Sternocleidomastoid (tissue), 1 donor: ENCODE data around the gene HMSD.

DNA sequence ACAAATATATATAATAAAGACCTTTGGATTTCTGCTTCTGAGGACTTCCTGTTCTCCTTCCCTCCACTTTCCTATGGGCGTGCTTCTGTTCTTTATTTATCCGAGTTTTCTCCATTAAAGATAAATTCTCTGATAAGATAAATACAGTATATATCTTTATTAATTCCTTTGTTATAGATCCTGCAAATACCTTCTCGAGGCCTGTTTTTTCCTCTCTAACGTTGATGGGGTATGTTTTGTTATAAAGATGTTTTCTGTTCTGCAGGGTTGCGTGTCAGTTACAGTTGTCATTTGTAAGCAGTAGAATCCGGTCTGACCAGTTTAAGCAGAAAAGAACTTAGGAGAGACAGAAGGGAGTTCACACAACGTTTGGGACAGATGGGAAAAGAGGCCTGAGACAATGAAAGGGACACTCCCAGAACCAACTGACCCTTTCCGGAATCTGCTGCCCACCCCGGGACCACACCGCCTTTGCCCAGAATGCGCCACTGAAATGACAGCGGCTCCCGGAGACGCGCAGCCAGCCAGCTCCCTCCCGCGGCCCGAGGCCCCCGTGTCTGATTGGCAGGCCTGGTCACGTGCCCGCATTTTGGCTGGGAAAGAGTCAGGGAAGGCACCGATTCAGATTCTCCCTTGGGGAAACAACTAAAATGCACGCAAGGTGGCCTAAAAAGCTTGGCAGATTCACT lies 244.7 kb downstream of the BCL2 start:
- PRO-cap, result unidirectional peak, minus-strand start at position 466 of the sequence; unidirectional peak, minus-strand start at position 490 of the sequence; unidirectional peak, minus-strand start at position 555 of the sequence

DNA sequence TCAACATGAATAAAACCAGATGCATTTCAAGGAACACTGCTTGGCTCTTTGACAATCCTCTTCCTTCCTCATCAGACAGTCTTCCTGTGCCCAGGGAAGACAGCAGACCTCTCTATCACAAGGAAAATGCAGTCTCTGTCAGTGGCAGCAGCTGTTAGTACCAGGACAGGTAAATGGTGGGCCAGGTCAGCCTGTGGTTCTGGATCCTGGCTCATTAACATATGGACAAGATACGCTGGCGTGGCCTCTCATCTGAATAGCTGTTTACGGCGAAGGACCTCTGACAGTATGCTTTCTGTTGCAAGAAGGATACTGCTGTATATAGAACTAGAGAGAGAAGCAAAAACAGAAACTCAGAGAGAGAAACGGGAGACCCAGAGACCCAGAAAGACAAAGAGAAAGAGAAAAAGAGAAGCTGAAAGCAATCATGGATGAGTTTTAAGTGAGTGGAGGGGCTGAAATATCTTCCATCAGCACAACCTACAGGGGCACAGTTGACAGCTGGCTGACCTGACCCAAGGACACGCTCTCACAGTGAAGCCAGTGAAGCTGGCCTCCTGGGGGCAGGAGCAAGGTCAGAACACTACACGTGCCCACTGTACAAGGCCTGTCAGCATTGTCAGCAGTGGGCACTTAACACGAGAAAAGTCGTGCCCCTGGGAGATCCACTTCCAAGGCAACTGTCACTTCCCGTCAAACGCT lies 176.6 kb downstream of the BCL2 start:
- PRO-cap, result no peak

GRCh38 chr18:63182868-63183275 lies 136.7 kb downstream of the BCL2 start:
- PRO-cap, result no peak

GRCh38 chr18:63225973-63226447 lies 93.6 kb downstream of the BCL2 start:
- PRO-cap, result no peak

DNA sequence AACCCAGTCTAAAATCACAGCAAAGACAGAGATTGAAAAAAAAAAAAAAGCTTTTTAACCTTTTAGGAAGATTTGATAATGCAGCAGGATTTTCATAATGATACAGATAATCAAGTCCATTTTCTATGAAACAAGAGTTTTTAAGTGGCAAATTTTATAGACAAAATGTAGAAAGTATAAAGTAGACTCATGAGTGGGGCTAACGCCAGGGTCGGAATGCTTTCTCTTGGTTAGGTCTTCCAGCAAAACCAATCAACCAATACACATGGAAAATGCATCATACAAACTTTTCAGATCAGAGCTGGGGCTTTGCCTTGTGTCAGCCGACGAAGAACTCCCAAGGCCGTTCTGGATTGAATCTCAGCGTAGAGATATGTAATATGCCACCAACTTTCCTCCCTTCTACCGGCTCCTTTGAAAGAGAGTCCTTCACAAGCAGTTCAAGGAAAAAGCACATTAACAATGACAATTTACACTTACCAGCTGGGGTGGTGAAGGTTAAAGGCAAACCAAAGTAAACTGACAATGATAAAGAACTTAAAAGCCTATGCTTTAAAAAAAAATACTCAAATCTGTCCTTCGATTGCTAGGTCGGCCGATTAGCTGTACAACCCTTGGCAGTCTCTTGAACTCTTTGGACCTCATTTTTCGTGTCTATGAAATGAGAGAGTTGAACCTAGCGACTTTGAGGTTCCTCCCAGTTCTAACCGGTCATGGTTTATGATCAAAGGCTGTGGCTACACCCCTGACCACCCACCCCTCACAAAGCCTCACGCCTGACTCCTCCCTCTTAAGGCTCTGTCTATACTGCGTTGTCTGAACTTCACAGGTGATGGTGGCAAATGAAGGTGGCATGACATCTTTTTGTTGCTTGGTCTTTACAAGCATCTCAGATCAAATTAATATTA lies 46.3 kb downstream of the BCL2 start:
- PRO-cap, result no peak

DNA sequence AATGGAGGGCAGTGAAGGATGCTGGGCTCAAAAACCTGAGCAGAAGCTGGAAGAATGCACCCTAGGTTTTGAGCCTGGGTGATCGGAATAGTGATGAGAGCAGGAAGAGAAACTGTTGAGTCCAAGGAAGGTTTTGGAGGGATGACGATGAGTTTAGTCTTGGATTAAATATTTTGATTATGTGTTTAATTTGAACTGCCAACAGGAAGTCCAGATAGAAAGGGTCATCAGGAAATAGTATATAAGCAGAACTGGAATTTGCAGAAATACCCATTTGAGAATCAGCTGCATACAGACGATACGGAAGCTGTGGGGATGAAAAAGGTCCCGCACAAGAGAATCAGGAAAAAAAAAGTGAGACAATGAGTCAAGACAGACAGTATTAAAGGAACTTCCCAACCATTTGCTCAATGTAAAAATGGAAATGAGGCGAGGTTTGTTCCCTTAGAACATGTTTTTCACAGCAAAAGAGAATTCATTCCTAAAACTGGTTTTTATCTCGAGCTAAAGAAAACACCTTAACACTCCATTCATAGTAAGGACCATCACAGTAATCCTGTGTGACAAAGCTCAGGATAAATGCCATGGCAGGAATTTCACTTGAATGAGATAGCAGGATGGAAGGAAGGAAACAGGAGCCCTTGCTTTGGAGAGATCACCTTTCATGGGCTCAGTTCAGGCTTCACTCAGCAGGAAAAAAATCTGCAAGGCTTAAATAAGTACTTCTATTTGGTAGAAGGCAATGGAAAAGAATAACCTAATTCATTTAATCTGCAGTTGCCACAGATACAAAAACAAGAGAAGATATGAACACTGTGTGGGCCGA lies 29.3 kb downstream of the BCL2 start:
- PRO-cap, result no peak

GRCh38 chr18:63440166-63440551 lies 17.9 kb upstream of the VPS4B start:
- PRO-cap, result no peak

- PRO-cap, result no peak
Measured at GRCh38 chr18:63683082-63683622, 19.6 kb upstream of the SERPINB11 start.

DNA sequence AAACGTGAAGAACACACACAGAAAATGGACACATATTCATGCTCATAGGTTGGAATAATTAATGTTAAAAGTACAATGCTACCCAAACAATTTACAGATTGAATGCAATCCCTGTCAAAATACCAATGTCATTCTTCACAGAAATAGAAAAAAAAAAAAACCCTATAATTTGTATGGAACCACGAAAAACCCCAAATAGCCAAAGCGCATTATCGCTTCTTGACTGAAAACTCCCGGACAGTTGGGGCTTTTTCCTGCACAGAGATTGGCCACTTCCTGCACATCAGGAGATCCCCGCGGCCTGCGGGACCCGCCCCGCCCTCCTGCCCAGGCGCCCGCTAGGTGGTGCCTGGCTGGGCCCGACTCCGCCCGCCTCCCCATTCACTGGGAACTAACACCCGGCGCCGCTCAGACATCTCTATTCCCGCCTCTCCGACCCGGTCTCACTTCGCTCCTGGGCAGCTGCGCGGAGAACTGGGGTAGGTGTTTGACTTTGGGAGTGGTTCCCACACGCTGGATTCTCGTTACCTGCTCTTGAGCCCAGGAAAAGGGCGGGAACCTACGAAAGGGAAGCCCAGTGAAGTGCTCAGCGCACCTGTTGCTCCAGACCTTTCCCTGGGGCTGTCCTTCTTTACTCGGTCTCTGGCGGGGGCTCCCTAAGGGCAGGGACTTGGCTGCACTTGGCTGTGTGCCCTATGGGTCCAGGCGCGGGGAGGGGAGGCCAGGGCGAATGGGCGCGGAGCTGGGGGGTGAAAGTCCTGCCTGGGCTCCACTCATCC lies at the start of gene HMSD:
Gene HMSD (plus strand): TSS at position 380 of the 779 bp plus-strand sequence.
- PRO-cap, result bidirectional peak, plus-strand start at position 446 of the sequence, minus-strand start at position 456 of the sequence

GRCh38 chr18:63965814-63966343 lies 4.0 kb upstream of the SERPINB8 start:
- PRO-cap, result no peak

DNA sequence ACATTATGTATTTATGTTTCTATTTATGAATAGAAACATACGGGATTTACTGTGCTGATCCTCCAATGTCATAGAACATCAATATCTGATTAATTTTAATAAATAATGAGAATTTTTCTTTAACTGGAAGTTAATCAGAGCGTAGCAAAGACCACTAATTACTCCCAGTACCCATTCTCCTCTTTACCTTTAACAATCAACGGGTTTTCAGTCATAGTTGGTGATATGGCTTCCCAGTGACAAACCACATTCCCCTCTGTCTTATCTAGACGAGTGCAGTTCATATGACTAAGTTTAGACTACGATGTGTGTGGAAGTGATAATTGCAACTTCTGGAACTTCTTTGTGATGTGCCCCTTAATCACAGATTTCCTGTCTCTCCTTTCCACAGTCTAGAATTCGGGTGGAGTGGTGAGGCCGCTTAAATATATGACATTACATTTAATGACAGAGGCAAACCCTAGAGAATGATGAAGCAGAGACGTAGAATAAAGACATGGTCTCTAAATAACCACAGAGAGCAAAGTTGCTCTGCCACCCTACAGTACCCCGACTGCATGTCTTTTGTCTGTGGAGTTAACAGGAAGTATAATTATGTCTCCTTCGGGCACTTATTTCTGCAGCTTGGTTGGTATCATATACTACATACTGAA lies 693.3 kb upstream of the CDH7 start:
- PRO-cap, result no peak

DNA sequence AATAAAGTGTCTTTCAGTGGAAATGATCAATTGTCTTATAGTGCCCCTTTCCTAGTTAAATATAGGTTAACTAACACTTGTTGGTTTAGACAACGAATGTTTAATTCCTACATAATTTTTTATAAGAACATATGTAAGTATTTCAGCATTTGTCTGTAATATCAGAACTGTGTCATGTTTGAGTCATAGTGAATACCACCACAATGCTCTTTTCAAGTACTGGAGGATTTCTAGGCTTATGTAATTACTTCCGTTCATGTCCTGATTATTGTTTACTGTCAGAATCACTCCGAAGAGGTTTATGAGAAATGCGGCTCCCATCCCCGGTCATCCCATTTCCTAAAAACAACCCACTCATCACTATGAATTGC lies 45.2 kb downstream of the CDH19 start:
- PRO-cap, result no peak

GRCh38 chr18:66724379-66725068 lies 120.6 kb upstream of the CDH19 start:
- PRO-cap, result no peak

DNA sequence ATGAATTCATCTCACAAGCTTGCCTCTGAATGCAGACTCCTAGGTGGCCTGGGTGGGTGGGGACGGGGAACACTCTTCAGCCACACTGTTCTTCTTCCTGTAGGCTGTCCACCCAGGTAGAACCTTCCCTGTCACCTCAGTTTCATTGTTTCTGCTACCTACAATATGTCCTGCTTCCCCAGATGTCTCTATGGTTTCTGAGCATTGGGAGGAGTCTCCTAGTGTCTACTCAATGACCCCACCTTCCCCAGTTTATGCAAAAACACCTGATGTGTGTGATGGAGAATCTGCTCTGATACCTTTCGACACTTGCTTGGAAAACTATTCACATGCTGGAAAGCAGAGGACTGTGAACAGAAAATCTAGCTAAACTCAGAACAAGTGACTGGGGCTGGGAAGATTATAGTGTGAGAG lies 7.4 kb upstream of the CD226 start:
- PRO-cap, result no peak

GRCh38 chr18:70022221-70023011 lies 74.7 kb upstream of the CD226 start:
- PRO-cap, result no peak

DNA sequence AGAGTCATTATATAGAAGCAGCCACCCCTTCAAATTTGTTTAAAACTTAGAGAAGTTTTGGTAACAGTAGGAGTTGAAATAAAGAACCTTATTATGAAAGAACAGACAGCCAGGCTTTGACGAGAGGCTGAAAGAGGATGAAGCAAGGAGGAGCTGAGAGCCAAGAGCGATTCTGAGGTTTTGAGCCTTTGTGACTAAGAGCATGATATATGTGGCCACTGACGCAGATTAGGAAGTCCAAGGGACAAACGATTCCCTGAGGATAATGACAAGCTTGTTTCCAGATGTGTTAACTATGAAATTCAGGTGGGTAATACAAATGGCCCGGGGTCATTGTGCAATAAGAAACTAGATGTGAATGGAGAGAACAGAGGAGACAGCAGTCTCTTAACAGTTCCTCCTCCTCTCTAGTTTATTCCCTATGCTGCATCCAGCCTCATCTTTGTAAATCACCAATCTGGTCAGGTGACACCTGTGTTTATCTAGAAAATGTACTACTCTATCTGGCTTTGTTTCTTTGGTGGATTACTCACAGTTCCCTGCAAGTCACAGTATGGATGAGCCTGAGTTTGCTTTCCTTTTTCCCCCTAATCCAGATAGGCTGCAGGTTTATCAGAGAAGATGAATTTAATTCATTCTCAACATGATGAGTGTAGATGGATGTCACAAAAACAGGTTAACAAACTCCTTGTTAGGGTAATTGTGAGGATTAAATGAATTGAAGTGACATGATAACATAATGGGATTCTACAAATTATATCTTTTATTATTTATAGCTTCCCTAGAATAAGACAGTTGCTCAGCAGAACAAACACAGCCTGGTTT lies 84.3 kb downstream of the SOCS6 start:
- PRO-cap, result no peak

DNA sequence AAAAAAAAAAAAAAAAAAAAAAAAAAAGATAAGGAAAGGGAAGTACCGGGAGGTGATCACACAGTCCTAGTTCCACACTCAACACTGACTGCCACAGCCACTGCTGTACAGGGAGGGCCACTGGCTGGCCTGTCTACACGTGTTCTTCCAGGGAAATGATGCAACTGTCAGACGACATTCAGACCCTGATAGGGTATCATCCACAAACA lies 140.2 kb downstream of the SOCS6 start:
- PRO-cap, result no peak

DNA sequence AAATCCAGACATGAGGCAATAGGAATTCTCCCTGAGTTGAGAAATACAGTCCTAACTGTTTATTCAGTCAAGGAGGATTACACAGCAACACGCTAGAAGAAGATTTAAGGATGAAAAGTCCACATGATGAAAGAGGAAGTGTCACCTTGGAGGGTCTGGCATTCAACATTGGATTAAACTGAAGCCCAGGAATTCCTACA lies 142.3 kb downstream of the SOCS6 start:
- PRO-cap, result no peak

DNA sequence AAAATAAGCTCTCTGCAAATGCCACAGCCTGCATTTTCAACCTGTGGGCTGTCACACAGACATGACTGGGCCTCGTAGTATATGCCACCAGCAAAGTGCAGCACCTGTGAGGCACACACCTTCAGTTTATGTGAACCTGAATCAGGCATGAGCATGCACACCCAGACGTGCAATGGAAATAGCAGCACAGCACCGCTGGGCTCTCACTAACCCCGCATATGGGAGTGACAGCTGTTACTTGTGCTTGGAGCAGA lies 383.3 kb downstream of the SOCS6 start:
- PRO-cap, result no peak

- PRO-cap, result no peak
Measured at GRCh38 chr18:70996541-70996782, 707.6 kb downstream of the SOCS6 start.